Skeletal muscle satellite cell (primary cell): Measurements from ENCODE around the genes LIPA, IFIT3 and PCGF5.

DNA sequence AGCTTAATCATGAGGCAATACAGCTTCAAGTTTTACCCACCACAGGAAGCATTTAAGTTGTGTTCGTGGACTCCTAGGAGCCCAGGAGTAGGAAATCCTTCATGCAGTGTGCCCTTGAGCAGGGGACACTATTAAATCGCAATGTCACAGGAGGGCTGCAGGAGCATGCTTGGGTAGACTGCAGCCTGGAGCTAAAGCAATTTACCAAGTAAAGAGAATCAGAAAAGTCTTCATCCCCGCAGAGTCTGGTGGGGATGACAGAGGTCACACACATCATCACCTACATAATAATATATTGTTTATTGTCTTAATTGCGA is 10.9 kb downstream of the LIPA start:
- CAGE, long polyA plus RNA: no peak

- CAGE, long polyA plus RNA: start-site peak on the minus strand at chr10:89251774-89251874, 1,135 and 670 reads in 2 replicates
These were observed at the start of gene LIPA for GRCh38 chr10:89251669-89252265. Gene LIPA (minus strand): TSS chr10:89251775.

- CAGE, long polyA plus RNA: start-site peak on the plus strand at chr10:89327982-89328027, 245 and 125 reads in 2 replicates
These were observed at the start of gene IFIT3 for GRCh38 chr10:89327540-89328647. Gene IFIT3 (plus strand): TSS chr10:89327997.

DNA sequence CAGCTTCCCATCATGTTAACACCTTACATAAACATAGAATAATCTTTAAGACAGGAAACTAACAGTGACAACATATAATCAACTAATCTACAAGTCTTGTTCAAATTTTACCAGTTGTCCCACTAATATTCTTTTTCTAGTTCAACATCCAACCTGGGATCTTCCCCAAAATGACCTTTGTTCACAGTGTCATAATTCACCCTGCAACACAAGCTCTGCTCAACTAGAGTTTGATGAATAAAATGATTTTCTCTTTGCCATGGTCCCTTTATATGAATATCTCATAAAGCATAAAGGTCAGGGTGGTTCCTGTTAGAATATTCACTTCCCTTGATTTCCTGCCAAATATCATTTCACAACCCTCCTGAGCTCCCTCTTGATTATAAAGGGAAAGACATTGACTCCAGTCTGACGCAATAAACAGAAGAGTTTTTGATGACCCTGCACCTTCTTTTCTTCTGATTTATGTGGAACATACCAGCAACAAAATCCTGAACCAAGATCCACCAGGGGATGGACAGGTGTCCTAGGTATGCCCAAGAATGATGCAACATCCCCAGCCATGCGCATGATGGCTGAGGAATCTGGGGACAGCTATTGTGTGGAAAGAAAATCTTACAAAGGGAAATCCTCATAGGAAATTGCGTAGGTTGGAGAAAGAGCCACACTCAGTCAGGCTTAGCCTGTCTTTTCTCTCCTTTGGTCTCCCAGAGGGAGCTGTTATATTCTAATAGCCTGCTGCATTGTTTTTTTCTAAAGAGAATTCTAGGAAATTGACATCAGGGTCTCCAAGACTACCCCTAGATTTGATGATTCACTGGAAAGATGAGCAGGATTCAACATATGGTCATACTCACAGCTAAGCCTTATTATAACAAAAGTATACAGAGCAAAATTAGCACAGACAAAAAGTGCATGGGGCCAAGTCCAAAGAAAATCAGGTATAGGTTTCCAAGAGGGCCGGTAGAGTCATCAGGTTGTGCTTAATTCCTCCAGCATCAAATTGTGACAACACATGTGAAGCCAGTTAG is 18.8 kb downstream of the IFIT3 start:
- CAGE, long polyA plus RNA: no peak

- CAGE, long polyA plus RNA: no peak
These were observed 8.7 kb upstream of the IFIT1B start for GRCh38 chr10:89369149-89369516.

GRCh38 chr10:89414925-89415859 is 824 bp downstream of the IFIT5 start:
- CAGE, long polyA plus RNA: no peak

DNA sequence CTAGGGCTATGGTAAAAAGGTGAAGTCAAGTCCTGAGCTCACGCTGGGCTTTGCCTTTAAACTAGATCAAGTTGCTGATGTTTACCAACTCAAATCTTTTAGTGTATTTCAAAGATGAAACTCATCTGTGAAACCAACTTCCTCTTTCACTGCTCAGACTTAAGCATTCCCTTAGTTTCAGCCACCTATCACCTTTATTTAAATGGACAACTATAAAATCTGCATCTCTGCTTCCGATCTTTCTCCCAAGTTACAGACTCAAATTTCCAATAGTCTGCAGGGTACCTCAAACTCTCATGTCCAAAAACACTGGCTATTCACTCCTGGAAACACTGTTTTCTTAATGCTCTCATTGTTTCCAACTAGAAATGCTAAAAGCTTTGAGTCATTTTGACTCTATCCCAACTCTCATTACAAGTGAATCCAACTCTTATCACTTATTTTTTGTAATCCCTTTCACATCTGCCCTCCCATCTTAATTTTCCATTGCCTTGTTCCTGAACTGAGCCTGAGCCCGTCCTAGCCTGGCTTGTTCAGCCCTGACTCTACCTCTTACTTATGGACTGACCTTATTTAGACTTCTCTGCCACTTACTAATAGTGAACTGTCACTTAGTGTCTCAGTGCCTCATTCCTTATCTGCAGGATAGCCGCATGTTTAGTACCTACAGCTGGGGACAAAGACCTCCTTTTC is 56.8 kb downstream of the SLC16A12 start:
- CAGE, long polyA plus RNA: no peak

GRCh38 chr10:90911671-90911987 is 9.3 kb downstream of the ANKRD1 start:
- CAGE, long polyA plus RNA: no peak

GRCh38 chr10:90918348-90918660 is 2.6 kb downstream of the ANKRD1 start:
- CAGE, long polyA plus RNA: no peak

GRCh38 chr10:91194423-91195064 is 25.9 kb upstream of the PCGF5 start:
- CAGE, long polyA plus RNA: no peak

DNA sequence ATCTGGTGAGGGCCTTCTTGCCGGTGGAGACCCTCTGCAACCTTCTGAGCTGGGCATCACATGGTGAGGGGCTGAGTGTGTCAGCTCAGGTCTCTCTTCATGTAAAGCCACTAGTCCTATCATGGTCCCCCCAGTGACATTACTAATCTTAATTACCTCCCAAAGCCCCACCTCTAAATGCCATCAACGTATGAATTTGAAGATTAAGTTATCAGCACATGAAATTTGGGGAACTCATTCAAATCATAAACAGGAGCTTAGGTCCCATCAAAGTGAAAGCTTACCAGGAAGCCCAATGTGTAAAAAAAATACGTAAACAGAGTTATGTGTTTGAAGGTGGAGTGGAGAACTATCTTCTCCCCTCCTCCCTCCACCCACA is 19.3 kb upstream of the PCGF5 start:
- CAGE, long polyA plus RNA: no peak

- CAGE, long polyA plus RNA: no peak
These were observed at the start of gene PCGF5 for GRCh38 chr10:91219945-91220985. Gene PCGF5 (plus strand): TSS chr10:91220663.

- CAGE, long polyA plus RNA: no peak
These were observed 25.7 kb downstream of the PCGF5 start for GRCh38 chr10:91246018-91246790.

GRCh38 chr10:91257118-91257573 is 36.7 kb downstream of the PCGF5 start:
- CAGE, long polyA plus RNA: no peak

DNA sequence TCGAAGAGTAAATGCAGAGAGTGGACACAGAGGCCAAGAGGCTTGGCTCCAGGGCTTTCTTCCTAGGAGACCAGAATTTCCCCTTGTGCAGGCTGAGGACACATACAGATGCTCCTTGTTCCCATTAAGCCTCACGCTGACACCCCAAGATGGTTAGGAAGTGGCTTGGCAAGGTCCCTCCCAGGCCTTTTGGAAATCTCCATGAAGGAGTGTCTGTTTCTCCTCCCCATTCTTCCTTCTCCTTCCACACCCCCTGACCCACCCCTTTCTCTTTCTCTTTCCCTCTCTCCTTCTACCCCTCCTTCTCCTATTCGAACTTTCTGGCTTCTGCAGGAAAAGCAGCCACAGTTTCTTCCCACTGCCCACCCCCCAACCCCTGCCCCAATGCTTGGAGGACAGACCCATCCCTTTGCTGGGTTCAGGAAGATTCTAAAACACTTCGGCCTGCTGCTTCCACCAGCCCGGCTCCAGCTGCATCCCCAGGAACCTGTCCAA is 80.6 kb downstream of the PPP1R3C start:
- CAGE, long polyA plus RNA: no peak

- CAGE, long polyA plus RNA: no peak
These were observed 75.6 kb downstream of the PPP1R3C start for GRCh38 chr10:91557262-91557663.

DNA sequence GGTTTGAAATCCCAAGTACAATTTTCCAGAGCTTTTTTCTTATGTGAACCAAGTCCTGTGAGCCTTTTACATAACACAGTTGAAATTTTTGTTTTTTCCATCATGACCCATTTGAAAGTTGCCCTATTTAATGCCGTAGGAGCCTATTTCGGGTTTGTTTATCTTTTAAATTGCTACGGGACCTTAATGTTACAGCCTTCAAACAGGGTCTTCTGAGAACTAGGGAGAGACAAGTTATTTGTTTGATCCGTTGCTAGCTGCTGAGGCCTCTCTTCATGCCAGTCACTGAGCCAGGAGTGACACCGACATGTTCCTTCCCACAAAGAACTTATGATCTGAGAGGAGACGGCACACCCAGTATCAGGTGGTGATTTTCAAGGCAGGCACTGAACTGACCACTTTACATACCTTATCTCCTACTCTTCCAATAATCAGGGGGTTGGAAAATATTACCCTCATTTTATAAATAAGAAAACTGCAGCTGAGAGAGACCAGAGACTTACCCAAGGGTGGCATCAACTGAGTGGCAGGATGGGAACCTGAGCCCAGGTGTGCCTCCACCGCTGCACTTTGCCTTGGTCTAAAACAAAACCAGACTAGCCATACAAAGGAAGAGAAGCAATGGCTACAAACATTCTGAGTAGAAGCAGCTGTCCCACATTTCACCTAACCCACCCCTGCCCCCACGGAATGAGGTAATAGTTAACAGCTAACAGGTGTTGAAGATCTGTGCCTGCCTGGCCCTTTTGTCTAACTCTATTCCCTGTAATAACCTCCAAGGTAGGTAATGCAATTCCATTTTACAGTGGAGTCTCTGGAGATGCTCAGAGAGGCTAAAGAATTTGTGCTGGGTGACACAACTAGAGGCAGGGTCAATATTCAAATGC is 40.5 kb downstream of the PPP1R3C start:
- CAGE, long polyA plus RNA: no peak

DNA sequence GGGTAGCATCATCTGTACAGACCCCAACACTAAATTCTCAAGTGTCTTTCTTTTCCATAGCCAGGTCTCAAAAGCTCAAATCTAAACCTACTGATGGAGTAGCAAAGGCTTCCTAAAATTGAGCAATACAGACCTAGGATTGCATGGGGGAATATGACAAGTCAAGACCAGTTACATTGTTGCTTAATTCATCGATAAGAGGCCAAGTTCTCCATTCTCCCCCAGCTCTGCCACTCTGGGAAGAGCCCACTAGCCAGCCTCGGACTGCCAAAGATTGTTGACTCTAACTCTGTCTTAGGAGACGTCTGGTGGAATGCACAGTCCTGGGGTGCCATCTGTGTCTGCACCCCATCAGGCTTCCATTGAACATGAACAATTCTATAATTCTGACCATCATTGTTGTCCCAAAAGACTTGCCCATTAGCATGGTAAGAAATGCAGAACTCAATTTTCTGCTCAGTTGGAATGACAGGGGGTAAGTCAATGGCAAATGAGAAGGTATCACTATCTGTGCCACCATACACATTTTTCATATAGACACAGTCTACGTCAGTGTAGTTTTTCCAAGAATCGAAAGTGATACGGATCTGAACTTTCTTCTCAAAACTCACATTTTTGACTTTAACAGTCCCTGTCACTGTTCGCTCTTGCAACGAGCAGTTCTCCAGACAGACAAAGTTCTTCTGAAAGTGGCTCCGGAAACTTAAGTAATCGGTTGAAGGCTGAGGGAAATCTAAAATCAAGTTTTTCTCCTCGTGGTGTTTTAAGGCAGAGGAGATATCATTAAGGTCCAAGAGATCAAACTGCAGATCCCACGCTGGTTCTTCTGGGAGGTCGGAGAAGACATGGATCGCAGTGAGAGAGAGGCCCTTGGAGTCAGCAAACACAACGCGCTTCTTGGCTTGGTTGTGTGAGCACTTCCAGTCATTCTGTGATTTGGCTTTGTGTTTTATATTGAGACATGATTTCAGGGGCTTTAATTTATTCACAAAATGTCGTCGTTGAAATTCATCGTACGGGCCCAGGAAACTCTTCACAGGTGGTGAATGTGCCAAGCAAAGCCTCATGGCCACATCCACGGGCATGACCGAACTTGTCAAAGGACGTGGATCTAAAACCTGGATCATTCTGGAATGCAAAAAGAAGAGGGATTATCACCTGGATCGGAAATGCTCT is 2.7 kb downstream of the PPP1R3C start:
- CAGE, long polyA plus RNA: no peak

DNA sequence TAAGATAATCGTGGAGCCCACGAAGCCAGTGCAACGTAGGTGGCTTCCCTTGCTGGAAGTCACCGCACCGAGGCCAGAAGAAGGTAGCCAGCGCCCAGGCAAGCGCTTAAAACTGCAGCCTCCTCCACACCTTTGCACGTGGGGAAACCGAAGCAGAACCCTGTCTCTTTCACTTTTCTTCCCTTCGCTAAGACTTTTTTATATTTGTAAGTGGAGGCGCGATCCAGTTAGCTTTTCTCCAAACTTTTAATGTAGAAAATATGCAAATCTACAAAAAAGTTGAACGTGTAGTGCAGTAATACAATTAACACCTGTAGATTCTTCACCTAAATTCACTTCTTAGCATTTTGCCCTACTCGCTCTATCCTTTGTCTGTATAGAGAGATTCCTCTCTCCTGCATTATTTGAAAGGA is 21.5 kb downstream of the FGFBP3 start:
- CAGE, long polyA plus RNA: no peak

GRCh38 chr10:91933449-91934041 is 10.0 kb downstream of the BTAF1 start:
- CAGE, long polyA plus RNA: no peak